Measurements from ENCODE around the gene FAM174B.

DNA sequence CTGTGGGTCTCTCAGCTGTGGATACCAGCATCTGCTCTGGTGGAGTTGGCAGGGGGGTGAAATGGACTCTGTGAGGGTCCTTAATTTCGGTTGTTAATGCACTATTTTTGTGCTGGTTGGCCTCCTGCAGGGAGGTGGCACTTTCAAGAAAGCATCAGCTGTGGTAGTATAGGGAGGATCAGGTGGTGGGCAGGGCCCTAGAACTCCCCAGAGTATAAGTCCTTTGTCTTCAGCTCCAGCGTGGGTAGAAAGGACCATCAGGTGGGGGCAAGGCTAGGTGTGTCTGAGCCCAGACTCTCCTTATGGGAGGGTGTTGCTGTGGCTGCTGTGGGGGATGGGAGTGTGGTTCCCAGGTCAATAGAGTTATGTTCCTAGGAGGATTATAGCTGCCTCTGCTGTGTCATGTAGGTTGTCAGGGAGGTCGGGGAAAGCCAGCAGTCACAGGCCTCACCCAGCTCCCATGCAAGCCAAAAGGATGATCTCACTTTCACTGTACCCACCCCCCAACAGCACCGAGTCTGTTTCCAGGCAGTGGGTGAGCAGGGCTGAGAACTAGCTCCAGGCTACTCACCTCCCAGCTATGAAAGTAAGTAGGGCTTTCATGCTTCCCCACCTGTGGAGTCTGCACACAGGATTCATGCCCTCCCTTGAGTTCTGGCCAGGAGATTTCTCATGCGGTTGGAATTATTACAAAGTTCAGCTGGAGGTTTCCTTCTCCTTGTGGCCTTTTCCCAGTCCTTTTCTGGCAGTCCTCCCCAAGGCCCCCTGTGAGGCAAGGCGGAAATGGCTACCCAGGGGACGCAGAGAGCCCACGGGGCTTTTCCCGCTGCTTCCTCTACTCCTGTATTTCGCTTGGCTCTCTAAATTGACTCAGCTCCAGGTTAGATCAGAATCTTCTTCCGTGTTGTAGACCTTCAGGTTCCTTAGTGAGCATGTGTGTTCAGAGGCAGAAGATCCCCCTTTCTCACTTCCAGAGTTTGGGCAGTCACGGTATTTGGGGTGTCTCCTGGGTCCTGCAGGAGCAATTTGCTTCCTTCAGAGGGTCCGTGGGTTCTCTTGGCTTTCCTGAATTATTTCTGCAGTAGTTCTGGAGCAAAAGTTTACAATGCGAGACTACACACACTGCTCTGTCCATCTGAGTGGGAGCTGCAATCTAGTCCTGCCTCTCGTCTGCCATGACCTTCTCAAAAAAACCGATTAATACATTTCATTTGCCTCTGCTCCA, 356.2 kb downstream of the SV2B start:
- PRO-cap, result no peak
- RAMPAGE, long total RNA, result no peak

DNA sequence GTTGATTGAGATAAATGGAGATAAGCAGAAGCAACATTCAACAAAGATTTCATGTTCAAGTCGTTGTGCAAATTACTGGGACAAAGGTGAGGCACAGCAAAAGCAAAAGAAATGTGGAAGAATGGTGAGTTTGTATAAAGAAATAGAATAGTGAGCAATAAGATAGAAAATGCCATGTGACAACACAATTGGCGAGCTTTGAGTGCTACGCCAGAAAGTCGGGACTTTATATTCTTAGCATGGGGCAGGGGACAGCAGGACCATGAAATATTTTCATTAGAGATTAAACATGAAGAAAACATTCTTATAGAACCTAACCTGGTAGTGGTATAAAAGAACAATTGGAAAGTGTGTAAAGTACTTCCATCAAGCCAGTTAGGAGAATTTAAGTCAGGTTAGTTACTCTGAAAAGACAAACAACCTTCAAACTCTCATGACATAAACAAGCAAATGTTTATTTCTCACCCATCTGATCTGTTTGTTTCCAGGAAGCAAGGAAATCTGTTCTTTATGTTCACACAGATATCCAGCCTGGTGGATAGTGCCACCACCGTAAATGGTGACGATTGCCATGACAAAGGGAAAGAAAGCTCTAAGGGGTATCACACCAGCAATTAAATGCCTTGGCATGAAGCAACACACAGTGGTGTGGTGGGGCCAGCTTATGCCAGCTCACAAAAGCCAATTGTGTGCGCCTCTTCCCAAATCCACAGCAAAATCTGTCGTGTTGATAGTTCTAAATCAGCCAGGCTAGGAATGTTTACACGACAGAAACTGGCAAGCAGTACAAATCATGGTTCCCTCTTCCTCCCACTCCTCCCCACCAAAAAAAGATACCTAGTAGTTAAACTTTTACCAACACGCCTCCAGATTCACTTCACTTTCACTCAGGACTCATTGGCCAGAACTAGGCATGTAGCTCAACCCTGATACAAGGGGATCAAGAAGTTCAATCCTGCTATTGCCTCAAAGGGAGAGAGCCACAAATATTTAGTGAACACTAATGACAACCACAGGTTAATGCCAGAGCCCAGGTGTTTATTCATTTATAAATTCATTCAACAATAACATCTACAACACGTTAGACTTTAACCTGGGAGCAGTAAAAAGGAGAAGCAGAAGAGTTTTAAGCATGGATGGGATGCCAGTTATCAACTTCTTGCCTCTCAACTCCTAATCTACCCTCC, 189.3 kb upstream of the SLCO3A1 start:
- PRO-cap, result no peak
- RAMPAGE, long total RNA, result no peak

DNA sequence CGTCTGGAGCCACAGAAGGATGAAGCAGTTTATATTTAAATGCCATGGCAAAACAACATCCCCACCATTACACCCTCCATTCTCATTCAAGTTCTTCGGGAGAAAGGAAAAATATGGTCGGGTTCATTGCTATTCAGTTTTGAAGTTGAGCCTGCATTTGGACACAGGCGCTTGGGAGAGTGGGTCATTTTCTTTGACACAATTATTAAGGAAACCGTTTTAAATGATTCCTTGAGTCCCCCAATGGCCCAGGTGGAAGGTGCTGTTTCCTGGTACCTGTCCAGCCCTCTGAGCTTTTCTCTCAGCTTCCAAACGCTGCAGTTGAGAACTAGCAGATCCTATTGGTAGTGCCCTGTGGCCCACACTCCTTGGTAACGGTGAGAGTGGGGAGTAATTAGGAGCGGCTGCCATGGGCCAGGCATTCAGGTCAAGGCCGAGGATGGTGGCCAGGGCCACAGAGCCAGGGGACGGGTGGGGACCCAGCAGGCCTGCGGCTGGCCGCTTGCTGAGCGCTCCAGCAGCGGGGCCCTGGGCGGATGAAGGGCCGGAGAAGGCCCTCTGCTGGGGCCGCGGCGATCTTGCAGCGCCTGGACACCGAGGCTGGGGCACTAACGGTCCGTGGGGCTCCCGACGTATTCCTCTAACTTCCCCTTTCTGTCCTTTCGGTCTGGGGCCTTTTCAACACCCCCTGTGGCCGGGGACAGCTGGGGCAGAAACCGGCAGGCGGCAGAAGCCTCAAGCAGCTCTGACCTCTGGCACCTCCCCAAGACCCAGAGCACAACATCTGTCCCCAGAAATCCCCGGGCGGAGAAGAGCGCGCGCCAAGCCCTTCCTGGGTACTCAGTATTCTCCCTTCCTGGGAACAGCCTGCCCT, 978 bp upstream of the SLCO3A1 start:
- PRO-cap, result unidirectional peak, minus-strand start at position 642 of the sequence; unidirectional peak, minus-strand start at position 706 of the sequence
- RAMPAGE, long total RNA, result no peak

DNA sequence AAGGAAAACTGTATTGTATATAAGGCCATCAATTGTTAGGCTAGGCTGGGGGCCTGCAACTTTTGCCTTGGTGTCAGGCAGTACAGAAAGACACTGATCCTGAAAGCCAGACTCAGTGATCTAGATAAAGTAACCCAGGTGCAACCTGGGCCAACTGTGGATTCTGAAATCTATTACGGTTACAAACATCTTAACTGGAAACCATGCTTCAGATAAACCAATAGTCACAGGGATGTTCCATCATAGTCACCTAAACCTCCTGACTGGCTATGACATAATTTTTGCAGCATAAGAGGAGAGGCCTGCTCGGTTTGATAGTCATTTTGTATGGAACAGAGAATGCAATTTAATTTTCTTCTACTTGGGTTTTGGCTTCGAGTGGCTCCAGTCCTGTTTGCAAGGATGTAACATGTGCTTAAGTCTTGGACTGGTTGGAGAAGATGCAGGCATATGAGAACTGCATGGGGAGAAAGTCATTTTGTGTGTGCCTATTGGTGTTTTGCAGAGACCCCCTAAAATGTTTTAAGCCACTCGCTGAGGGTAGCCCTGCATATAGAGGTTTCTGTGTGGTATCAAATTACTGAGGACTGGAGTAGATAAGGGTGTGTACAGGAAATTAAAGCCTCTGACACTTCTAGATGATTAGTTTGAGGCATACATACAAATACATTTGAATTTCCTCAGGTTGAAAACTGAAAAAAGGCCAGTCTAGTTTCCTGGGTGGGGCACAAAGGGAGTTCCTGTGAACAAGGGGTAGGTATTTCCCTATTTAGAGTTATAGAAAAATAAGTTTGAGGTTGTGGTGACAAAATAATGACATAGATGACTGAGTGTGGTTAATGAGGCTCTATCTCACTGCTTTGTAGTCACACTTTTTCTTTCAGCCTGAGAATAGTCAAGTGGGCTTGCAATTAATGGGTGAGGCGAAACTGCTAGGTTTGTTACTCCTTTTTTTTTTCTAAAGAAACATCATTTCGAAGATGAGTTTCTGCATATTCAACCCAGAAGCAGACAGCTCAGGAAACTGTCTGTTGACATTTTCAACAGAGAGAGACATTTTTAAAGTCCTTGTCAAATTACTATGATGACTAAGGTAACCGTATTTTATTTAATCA, 4.0 kb downstream of the SLCO3A1 start:
- PRO-cap, result unidirectional peak, minus-strand start at position 165 of the sequence; bidirectional peak, plus-strand start at position 706 of the sequence, minus-strand start at position 442 of the sequence
- RAMPAGE, long total RNA, result no peak

DNA sequence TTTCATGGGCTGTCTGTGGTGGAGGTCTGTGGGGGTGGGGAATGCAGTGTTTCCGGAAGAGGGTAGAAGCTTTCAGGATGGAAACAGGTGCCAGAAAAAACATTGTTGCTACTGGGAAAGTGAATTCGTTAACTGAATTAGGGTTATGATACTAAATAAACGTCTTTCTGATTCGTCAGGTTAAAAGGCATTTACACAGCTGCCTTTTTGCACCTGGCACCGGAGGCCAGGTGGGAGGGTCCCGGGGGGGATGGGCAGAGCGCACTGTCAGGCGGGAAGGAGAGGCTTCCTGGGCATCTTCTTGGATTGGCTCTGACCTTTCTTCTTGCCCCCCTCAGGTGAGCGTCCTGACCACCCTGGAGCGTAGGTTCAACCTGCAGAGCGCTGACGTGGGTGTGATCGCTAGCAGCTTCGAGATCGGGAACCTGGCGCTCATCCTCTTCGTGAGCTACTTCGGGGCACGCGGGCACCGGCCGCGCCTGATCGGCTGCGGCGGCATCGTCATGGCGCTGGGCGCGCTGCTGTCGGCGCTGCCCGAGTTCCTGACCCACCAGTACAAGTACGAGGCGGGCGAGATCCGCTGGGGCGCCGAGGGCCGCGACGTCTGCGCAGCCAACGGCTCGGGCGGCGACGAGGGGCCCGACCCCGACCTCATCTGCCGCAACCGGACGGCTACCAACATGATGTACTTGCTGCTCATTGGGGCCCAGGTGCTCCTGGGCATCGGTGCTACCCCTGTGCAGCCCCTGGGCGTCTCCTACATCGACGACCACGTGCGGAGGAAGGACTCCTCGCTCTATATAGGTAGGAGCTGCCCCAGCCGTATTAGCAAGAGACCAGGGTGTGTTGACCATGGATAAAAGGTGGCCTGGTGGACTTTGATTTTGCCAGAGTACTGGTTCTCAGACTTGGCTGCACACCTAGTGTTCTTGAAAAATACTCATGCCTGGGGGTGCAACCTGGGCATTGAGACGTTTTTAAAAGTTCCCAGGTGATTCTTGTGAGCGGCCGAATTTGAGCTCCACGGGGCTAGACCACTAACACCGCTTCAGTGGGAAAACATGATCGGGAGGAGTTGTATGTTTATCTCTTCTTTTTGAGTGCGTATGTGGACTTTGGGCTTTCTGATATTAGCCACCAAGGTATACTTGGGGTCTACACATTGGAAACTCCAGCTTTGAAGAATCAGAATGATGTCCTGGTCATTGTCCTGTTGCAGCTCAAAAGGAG, 62.6 kb downstream of the SLCO3A1 start:
- PRO-cap, result no peak
- RAMPAGE, long total RNA, result no peak

GRCh38 chr15:91953436-91953955, 100.0 kb downstream of the SLCO3A1 start:
- PRO-cap, result no peak
- RAMPAGE, long total RNA, result no peak

DNA sequence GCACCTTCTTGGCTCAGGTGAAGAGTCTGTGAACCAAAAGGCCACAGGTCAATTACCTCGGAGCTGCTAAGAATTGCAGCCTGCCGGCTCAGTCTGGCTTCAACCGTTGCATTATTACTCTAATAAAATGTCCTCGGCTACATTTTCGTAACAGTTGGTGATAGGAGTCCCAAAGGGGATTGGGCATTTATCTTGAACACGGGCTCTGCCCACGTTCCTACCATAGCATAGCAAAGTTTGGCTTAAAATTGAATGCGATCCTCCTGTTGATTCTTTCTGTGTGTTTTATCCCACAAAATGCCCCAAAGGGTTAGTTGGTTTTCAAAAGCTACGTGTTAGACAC, 176.3 kb downstream of the SLCO3A1 start:
- PRO-cap, result no peak
- RAMPAGE, long total RNA, result no peak

GRCh38 chr15:92069594-92070345, 216.3 kb downstream of the SLCO3A1 start:
- PRO-cap, result no peak
- RAMPAGE, long total RNA, result no peak

- PRO-cap, result no peak
- RAMPAGE, long total RNA, result no peak
Measured at GRCh38 chr15:92654935-92656045, at the start of gene FAM174B. TSS of gene FAM174B (minus strand) at chr15:92655775.

GRCh38 chr15:92820016-92821122, 79.8 kb upstream of the CHD2 start:
- PRO-cap, result bidirectional peak, plus-strand start at chr15:92820575, minus-strand start at chr15:92820383
- RAMPAGE, long total RNA, result no peak

DNA sequence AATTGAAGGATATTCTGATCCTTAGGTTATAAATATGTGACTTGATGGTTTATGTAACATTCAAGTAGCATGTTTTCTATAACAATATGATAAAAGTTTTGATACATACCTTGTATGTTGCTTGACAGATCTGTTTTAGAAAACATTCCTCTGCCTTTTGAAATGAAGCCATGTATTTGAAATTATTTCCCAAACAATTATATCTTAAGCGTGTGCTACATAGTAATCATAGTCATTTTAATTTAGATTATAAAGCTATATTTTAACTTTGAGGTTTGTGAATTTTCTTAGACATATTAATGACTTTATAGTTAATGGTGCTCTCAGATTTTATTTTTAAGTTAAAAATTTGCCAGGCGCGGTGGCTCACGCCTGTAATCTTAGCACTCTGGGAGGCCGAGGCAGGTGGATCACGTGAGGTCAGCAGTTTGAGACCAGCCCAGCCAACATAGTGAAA, 11.3 kb upstream of the CHD2 start:
- PRO-cap, result no peak
- RAMPAGE, long total RNA, result no peak

- PRO-cap, result no peak
- RAMPAGE, long total RNA, result no peak
Measured at GRCh38 chr15:92891656-92892546, 8.2 kb upstream of the CHD2 start.

DNA sequence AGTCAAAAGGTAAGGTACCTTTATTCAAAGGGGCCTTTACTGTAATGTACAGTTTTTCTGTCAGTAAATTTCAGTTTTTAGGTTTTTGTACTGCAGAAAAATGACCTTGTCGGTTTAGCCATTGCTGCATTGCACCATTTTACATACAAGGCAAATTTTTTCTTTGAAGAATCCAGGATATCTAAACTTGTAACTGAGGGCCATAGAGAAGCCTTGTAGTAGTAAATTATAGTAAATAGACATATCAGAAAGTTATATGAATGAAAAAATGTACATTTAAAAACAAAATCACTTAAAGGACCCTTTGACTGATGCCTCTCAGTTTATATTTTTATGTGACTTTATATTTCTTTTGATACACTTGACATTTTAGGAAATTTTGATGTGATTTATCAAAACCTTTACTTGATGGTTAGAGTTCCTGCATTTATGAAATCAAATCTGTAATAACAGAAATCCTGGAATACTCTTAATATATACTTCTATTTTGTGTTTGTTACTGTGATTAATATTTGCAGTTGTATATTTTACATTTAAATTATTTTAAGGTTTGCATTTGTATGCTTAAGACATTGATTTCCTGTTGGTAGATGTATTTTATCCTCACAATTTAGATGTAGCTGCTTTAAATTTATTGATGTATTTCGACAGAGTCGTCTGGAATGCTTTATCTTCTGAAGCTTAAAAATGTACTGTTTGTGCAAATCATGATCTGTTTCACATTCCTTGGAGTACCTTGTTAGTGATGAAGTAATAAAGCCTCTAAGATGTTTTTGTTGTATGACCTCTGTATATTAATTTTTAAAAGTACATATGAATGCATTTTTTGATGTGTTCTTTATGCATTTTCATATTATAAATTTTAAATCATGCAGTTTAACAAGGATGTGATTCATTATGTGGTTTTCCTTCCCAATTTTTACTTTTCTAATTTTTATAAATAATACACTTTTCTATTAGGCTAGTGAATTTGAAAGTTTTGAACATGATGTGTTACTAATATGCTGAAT, 1.7 kb downstream of the CHD2 start:
- PRO-cap, result no peak
- RAMPAGE, long total RNA, result no peak

DNA sequence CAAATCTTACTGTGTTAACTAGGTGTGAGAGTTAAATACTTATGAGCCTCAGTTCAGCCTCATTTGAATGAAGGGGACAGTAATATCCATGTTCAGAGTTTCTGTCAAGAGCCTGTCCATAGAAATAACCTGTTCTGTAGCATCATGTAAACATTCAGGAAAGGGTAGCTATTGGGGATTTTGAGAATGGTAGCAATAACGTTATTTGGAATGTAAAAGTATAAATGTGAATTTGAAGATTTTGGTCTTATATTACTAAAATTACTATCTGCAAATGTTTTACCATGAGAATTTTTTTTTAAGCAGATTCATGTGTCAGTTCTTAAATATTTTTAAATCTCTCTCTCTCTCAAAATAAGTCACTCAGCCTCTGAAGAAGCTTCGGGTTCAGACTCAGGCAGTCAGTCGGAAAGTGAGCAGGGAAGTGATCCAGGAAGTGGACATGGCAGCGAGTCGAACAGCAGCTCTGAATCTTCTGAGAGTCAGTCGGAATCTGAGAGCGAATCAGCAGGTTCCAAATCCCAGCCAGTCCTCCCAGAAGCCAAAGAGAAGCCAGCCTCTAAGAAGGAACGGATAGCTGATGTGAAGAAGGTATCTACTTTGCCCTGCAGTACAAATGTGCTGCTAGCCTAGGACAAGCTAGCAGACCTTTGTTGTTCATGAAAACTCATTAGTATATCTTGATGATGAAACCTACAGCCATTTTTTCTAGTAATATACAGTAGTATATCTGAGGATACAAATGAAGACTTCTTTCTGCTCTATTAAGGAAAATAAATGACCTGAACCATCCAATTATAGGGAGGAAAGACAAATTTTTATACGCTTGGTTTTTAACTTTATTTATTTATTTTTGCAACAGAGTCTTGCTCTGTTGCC, 24.1 kb downstream of the CHD2 start:
- PRO-cap, result no peak
- RAMPAGE, long total RNA, result no peak

GRCh38 chr15:92939219-92939743, 39.2 kb downstream of the CHD2 start:
- PRO-cap, result no peak
- RAMPAGE, long total RNA, result no peak

DNA sequence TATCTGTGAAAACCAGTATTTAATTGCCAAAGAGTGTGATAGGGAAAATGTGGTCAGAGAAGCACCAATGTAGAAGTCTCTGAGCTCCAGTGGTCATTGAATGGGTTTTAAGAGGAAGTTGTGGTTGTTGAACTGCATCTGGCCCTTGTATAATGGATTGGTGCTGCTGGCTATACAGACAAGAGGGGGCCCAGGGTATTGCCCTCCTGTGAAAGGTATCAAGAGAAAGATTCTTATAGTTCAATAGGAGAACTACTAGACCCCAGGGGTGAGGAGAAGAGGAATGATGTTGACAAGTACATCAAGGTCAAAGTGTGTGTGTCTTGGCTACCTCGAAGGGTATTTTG, 47.0 kb downstream of the CHD2 start:
- PRO-cap, result no peak
- RAMPAGE, long total RNA, result no peak

GRCh38 chr15:92980544-92980938, 80.4 kb downstream of the CHD2 start:
- PRO-cap, result no peak
- RAMPAGE, long total RNA, result no peak

- PRO-cap, result no peak
- RAMPAGE, long total RNA, result no peak
Measured at GRCh38 chr15:92998028-92998833, 90.8 kb downstream of the RGMA start.

- PRO-cap, result no peak
- RAMPAGE, long total RNA, result no peak
Measured at GRCh38 chr15:93037241-93038100, 51.5 kb downstream of the RGMA start.

- PRO-cap, result no peak
- RAMPAGE, long total RNA, result no peak
Measured at GRCh38 chr15:93051925-93052514, 37.0 kb downstream of the RGMA start.